Pericardium (tissue), 1 donor: ENCODE measurements around the gene ARHGAP5.

DNA sequence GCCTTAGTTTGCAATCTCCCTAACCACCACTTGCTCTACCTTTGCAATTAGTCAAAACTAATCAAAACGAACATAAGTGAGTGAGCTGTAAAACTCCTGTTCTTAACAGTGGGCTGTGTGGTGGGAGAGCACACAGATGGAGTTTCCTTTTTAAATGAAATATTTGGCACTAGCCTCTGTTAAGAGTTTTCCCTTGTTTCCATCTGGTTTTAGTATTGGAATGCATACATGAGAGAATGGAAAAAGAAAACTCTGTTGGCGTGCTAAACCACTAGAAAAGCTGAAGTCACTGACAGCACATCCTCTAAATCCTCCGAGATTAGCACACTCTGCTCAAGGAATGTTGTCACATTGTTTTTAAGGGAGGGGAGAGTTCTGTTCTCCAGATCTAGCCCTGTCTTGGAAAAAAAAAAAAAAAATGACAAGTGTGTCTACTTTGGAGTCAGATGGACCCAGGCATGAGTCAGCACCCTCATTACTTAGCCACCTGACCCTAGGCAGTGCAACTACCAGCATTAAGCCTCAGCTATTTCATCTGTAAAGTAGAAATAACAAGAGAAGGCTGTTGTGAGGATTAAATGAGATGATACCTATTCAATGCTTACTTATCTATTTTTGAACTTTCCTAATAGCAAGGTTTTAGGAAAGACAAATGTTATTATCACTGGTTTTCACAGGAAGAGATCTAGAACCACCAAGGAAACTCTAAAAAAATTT, 83.8 kb downstream of the STXBP6 start:
- RRBS = no CpG with 5 or more reads among the region's 3 CpGs

DNA sequence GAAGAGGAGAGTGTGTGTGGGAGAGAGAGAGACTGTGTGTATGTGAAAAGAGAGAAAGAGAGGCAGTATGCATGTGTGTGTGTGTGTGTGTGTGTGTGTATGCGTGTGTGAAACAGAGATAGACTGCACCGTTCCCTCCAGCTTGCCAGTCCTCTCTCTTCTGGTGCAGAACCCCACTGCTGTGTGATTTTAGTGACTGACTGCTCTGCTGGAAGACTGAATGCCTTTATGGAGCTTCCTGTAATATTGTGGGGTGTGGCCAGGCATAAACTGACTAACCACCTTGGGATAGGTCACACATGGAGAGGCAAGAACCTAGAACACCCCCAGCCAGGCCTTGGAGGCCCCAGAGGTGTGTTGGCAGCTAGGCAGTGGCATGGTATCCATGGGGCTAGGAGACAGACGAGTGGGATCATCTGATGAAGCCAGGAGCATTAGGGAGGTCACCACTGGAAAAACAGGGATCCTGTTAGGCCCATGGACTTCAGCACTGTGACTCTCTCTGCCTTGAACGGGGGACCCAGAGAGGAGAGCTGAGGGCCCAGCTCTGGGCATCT, 46.1 kb upstream of the STXBP6 start:
- RRBS = no CpG with 5 or more reads among the region's 4 CpGs

GRCh38 chr14:25102765-25103251, 52.9 kb upstream of the STXBP6 start:
- RRBS = no CpG with 5 or more reads among the region's 2 CpGs

GRCh38 chr14:26143197-26143396, 454.7 kb downstream of the NOVA1 start:
- RRBS = no CpG with 5 or more reads among the region's 2 CpGs

DNA sequence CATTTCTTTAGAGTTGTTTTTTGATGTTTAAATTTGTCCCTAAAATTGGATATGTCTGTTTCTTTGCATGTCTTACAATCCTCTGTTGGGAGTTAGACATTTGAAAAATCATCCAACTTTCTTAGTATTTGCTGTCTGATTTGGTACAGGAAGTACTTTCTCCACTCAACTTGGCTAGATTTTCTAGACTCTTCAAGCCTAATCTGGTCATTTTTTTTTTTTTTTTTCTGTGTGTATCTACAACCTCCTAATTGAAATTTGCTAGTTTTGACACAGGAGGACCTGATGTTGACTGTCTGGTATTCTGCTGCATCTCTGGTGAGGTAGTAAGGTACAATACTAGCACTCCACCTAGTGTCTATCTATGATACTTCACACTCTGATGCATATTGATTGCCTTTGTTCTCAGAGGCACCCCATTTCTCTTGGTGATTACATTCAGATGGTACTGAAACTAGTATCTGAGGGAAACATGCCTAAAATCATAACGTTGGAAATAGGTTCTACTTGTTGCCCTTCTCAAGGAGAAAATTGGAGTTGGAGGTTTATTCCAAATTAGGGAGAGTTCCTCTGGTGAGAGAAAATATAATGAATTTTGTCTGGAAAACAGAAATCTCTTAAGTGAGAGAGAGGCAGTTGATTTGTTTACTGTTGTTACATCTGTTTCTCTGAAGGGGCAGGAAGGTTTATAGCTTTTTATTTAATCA, 930.5 kb upstream of the NOVA1 start:
- RRBS = no CpG with 5 or more reads among the region's 1 CpG

- RRBS = no CpG with 5 or more reads among the region's 2 CpGs
Measured at GRCh38 chr14:28504475-28504941, 262.1 kb upstream of the FOXG1 start.

- RRBS = no CpG with 5 or more reads among the region's 4 CpGs
Measured at GRCh38 chr14:29745832-29746314, 181.8 kb downstream of the PRKD1 start.

DNA sequence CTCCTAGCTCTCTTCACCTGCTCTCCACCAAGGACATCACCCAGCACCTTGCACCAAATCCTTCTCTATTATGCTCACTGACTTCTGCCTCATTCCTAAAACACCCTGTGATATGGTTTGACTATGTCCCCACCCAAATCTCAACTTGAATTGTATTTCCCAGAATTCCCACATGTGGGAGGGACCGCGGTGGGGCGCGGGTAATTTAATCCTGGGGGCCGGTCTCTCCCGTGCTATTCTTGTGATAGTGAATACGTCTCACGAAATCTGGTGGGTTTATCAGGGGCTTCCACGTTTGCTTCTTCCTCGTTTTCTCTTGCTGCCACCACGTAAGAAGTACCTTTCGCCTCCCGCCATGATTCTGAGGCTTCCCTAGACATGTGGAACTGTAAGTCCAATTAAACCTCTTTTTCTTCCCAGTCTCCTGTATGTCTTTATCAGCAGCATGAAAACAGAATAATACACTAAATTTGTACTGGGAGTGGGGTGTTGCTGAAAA, 48.5 kb downstream of the PRKD1 start:
- RRBS = no CpG with 5 or more reads among the region's 13 CpGs

GRCh38 chr14:30670092-30670530, 48.0 kb downstream of the SCFD1 start:
- RRBS = no CpG with 5 or more reads among the region's 2 CpGs

DNA sequence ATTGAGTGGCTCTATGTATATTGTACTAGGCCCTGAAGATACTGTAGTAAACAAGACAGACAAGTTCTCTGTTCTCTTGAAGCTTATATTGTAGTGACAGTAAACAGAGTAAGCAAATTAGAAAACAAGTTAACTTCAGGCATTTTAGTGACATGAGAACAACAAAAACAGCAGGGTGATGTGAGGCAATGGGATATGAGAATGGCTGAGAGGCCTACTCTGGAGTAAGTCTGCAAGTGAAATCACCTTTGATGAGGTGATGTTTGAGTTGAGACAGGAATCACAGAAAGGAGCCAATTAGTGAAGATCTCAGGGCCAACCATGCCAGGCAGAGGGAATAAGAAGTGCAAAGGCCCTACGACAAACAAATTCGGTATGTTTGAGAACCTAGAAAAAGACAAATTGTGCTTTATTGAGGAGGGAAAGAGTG, 54.2 kb downstream of the SCFD1 start:
- RRBS = no CpG with 5 or more reads among the region's 2 CpGs

DNA sequence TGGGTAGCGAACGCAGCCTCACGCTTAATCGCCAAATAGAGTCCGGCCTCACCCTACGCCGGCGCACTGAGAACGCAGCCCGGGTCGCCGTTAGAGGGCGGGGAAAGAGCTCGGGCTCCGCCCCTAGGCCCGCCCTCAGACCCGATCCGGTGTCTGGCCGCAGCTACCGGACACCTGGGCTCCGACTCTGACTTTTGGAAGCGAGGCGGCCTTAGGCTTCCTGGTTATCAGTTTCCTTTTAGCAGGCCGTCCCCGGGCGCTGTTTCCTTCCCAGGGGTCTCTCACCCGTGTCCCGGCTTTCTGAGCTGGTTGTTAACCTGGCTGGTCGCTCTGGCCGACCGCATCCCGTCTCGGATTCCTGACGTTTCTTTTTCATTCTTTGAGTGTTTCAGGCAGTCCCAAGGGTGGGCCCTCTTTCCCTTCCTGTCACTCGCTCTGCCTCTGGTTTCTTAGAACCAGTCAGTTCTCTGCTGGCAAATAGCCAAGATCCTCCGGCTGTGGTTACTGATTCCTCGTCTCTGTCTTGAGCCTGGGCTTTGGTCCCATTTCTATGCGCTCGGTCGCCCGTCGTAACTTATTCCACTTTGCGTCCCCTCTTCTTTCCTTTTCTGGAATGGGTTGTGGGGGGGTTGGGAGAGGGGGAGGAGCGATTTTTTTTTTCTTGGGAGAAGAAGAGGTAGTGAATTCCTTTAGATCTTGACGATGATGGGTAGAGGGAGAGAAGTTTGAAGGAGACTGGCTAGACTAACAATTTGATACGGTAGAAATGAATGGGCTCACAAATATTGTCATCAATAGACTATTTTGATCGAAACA, 516 bp upstream of the STRN3 start:
- RRBS = under 1% methylated on average over 16 of the region's 47 CpGs

DNA sequence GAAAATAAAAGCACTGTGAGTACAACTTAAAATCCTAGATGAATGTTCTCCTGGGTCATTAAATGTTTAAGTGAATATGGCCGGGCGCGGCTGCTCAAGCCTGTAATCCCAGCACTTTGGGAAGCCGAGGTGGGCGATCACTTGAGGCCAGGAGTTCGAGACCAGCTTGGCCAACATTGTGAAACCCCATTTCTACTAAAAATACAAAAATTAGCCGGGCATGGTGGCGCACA, 1.0 kb upstream of the STRN3 start:
- RRBS = no CpG with 5 or more reads among the region's 8 CpGs

- RRBS = no CpG with 5 or more reads among the region's 7 CpGs
Measured at GRCh38 chr14:31169228-31169750, 38.3 kb downstream of the HECTD1 start.

GRCh38 chr14:31197709-31198064, 9.9 kb downstream of the HECTD1 start:
- RRBS = no CpG with 5 or more reads among the region's 1 CpG

DNA sequence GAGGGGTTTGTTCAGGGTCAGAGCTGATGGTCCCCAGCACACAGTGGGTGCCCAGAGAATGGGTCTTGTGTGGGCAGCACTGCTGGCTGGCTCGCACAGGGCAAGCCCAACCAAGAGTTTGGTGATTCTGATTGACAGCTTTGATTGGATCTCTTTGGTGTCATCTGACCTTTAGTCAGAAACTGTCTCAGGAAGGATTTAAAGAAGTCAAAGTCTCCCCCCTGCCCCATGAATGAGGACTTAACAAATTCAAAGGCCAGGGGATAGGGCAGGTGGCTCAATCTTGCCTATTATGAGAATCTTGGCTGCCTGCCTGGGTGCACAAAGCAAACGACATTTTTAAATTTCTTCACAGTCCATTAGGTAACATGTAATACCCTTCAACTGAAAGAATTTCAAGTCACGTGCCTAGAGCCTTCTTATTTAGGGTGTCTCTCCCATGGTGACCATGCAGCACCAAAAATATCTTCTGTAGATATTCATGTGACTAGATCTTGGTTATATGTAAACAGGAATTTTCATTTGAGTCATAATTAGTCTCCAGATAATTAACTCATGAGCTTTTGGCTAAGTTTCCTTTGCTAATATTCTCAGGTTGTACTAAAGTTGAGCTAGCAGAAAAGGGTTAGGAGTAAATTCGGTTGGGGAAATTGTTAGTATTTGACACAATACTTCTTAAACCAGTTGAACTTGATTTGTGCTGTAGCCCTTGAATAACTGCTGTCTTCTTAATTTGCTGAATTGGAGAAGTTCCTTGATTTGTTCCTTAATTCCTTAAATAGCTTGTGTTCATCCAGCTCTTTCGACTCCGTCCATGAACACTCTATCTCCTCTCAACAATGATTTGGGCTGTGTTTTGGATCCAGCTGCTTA, 54.5 kb upstream of the HECTD1 start:
- RRBS = no CpG with 5 or more reads among the region's 6 CpGs

- RRBS = no CpG with 5 or more reads among the region's 7 CpGs
Measured at GRCh38 chr14:31927119-31927780, 149.9 kb upstream of the ARHGAP5 start.

DNA sequence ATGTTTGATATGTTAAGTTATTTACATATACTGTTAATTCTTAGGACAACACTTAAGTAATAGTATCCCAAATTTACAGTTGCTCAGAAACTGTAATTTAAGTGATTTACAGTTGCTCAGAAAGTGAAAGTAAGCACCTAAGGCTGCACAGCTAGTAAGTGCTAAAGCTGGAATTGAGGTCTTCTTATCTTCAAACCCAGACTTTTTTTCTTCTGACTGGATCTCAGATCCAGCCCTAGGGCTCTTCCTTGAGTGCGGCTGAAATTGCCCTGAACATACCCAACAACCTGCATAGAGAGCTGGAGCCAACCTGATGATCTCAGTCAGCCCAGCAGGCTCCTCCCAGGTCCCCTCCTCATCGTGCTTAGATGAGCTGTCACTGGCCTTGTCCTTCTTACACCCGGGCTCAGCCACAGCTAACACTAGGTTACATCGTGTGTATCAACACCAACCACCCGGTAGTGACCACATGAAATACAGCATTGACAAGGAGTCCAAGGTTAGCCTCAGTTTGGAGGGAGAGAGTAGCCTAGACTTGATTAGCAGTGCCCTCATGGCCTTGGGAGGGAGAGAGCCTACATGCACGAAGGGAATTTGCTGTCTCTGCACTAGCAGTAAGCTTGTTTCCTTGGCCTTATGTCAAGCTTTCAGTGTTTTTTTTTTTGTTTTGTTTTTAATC, 111.1 kb upstream of the ARHGAP5 start:
- RRBS = 65% methylated on average over 3 of the region's 6 CpGs

DNA sequence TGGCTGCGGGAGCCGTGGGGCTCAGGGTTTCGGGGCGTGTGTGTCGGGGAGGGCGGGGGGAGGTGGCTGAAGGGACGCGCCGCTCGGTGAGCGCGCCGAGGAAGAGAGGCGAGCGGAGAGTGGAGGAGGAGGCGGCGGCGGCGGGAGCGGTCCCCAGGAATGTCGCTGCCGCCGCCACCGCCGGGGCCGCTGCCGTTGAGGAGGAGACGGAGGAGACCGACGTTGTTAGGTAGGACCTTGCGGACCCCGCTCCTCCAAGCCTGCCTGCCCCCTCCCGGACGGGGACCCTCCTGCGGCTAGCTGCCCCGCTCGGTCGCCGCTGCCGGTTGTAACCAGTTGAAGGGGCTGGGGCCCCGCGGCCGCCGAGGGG, at the start of gene ARHGAP5:
TSS of gene ARHGAP5 (plus strand) at position 98 of the 370 bp plus-strand sequence.
- RRBS = 1% methylated on average over 15 of the region's 44 CpGs